Zone of skin (tissue), 1 donor: ENCODE results near the gene ALDH1A1.

- RRBS = 1% methylated on average over 19 of the region's 45 CpGs
These were observed 821 bp upstream of the APBA1 start for GRCh38 chr9:69672799-69673585.

DNA sequence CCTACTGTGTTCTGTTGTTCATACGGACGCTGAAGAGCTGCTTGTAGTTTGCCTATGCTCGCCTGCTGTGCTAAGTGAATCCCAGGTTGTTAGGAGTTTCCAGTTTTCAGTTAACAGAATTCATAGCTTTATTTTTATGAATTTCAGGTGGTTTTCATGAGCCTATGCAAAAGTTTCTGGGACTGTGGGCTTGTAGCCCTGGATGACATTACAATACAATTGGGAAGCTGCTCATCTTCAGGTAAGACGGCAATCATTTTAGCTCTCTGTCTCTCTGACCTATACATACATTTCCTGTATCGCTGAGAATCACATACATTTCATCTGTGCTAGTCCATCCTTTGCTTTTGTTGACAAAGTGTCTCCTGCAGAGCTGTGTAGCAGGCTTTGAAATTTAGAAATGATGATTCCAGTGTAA is 90.2 kb upstream of the SMC5 start:
- RRBS = no CpG with 5 or more reads among the region's 5 CpGs

- RRBS = no CpG with 5 or more reads among the region's 17 CpGs
These were observed 41.8 kb upstream of the SMC5 start for GRCh38 chr9:70216974-70217385.

GRCh38 chr9:70474181-70475215 is 60.0 kb upstream of the KLF9 start:
- RRBS = no CpG with 5 or more reads among the region's 3 CpGs

DNA sequence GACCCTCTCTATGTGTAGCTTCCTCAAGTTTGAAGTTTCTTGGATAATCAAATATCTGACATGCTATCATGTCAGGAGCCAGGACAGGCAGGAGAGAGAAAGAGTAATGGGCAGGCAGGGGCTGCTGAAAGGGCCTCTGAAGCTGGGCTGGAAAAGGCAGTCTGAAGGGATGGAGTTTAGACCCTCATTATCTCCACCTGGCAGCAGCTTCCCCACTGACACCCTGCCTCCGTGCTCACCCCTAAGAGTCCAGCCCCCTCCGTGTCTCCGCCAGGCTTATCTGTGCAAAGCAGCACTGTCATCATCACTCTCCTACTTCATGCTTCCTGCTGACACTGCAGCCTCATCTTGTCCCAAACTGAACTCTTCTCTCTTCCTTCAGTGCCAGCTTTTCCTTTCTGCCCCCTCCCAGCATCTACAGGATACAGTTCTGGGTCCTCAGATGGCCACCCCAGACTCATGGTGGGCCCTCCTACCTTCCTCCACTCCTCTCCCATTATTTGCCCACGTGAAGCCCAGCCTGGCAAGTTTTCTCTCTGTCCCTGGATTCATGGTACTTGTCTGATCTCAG is 70.9 kb upstream of the KLF9 start:
- RRBS = no CpG with 5 or more reads among the region's 4 CpGs

DNA sequence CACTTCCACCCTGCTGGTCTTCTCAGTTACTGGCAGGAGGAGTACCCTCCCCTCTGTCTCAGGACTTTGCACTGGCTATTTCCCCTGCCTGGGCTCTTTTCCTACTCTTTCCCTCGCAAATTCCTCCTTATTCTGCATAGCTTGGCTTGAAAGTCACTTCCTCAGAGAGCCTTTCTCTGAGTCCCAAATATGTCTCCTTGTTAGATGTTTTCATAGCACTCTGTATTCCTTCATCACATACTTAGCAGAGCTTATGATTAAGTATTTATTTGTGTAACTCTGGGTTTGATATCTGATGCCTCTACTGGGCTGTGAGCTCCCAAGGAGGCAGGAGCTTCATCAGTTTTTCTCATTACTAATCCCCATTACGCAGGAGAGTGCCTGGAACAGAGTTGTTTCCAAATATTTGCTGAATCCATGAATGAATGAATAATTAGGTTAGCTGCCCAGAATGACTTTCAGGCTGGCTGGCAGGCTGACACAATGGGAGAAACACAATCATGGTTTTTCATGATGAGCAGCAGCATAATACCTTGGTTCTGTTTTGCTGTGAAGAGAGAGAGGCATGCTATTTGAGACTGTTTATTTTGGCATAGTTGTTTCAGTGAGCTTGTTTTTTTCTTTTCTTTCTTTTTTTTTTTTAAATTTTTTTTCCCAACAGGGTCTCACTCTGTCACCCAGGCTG is 160.0 kb upstream of the KLF9 start:
- RRBS = no CpG with 5 or more reads among the region's 2 CpGs

GRCh38 chr9:70594581-70594916 is 180.1 kb upstream of the KLF9 start:
- RRBS = no CpG with 5 or more reads among the region's 1 CpG

DNA sequence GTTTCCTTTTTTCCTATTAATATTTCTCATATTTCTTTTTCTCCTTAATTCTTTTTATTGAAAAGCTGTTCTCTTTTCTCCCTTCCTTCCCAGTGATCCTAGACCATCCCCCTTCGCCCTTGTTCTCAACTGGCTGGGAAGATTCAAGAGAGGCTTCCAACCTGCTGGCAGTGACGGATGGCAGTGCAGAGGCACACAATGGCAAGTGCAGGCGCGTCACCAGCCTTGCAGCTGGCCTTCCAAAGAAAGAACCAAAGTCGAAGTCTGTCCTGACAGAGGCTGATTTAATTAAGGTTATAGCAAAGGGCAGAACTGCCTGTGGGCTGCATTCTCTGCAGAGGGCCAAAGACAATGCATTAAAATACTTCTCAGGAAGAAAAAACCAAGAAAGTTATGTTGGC is 7.4 kb downstream of the CEMIP2 start:
- RRBS = no CpG with 5 or more reads among the region's 5 CpGs

DNA sequence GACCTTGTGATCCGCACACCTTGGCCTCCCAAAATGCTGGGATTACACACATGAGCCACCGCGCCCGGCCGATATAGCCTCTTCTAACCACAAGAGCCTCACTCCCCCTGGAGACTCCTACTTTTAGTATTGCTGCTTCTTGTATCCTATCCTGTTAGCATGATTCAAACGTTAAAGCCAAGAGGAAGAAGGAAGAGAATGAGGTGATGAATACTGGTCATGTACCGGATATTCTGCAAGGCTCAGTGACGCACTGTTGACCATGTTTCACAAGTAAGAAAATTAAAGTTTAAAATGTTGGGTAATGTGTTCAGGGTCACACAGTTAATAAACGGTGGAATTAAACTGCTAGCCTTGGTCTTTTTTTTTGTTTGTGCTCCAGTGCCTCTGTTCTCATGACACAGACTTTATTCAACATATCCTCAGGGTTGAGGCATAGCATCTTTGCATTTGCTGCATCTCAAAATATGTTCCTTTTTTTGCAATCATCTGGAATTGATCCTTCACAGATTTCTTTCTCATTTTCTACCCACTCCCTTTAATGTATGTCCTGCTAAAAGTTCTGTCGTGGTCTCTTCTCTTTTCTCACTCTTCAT is 17.9 kb downstream of the C9orf57 start:
- RRBS = no CpG with 5 or more reads among the region's 10 CpGs

- RRBS = no CpG with 5 or more reads among the region's 5 CpGs
These were observed 1.6 kb upstream of the GDA start for GRCh38 chr9:72147561-72148110.

DNA sequence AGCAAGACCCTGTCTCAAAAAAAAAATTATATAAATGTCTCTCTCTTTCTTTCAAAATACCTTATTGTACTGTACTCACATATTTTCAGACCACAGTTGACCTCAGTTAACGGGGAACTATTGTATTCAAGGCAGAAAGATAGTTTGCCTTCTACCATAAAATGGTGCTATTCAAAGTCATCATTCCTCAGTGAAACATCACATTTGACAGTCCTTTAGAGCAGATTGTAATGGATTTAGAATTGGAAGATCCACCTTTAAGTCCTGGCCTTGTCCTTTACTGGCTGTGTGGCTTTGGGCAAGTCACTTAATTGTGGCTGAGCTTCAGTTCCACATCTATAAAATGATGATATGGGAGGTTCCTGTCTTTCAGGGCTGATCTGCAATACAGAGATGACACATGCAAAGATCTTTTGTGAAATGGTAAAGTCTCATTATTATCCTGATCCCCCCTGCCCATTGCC is 58.4 kb downstream of the ZFAND5 start:
- RRBS = no CpG with 5 or more reads among the region's 1 CpG

DNA sequence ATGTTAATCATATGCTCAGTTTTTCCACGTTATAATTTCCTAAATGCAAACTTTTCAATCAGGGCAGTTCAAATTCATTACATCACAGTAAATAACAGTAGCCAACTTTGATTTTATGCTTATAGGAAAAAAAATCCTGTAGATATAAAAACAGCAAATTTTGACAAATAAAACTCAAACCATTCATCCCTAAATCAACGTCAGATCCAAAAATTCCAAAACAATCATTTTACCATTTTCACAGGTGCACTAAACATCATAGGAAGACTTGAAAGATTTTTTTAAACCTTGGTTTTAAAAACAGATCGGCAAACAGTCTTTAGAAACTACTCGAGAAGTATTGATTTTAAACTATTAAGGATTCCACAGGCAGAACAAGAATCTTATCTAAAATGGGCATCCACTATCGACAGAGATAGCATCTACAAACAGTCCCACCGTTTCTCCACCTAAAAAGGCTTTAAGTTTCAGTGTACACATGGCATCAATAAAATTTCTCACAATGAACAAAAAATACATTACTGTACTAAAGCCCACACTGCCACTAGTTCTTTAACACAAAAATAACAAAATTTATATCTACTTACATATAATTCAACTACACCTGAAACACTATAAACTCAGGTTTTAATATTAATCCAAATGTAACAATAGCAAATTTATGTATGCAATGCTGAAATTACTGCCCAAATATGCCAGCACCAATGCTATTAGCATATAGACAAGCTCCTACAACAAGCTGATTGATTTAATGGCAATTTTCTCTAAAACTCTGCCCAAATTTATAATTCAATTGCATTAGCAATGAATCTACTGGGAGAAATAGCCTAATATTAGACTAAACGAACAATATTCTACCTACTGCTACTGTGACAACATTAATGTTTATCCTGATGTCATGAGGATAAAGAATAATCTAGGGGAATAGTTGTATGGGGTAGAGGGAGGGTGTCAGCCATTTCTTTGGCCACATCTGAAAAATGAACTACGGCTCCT is 7.3 kb downstream of the ZFAND5 start:
- RRBS = no CpG with 5 or more reads among the region's 8 CpGs

- RRBS = no CpG with 5 or more reads among the region's 10 CpGs
These were observed at the start of gene ALDH1A1 for GRCh38 chr9:72952762-72953495. Gene ALDH1A1, minus strand, starts transcription at chr9:72953053.

DNA sequence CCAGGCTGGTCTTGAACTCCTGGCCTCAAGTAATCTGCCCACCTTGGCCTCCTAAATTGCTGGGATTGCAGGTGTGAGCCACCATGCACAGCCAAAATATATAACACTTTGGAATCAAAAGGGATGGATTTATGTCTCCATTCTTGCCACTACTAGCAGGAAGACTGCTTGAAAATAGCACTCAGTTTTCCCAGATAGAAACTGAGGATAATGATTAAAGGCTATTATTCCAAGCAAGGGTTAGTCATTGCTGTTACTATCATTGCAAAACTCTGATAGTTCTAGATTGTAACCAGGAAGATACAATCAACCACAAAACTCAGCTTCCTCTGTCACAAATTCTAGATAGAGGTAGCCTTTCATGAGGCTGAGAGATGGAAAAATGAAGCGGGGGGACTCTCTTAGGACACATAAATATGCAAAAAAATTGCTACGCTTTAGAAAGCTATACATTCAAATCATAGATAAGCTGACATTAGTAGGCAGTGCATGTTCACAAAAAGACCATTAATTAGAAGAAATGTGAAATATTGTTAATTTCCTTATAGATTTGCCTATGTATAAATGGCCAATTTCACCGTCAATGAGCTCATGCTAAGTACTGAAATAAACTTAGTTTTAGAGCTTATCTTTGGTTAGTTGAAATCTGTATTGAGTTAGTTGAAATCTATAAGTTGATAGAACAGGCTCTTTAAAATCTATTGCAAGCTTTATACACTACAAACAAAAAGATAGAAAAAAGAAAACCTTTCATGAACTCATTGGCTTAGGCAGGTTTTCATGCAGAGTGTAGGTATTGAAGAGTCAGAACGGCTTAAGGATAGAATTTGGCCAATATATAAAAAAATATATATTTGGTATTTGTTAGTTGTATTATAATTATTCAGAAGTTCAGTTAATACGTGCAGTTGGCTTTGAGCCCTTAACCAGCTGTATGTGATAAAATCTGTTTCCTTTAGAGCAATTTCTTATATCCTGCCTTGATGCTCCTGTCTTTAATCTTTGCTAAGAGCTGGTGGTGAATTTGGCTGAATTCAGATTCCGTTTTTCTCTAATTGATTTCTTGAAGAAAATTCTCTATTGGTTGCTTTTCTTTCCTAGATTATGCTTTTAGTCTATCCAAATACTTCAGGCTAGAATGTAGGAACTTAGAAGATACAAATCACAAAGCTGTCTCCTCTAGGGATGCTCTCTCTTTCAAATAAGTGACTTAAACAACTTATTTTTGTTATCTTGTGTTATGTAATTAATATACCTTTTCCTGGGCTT is 3.4 kb downstream of the ANXA1 start:
- RRBS = no CpG with 5 or more reads among the region's 6 CpGs

DNA sequence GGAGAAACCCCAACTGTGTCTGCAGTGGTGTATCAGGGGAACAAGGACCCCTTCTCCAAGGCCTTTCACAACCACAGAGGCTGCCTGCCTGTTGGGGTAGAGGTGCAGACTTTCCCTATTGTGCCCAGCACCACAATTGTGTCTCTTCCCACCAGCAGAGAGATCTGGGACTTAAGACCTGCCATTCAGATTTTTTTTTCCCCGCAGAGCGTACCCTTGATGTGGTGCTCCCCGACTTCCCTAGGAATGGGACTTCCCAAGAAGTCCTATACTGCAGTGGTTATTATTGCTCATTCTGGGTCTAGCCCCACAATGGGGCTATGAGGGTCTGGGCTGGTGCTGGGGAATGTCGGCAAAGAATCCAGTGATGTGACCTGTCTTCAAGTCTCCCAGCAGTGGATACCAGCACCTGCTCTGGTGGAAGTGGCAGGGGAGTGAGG is 250.0 kb downstream of the ANXA1 start:
- RRBS = no CpG with 5 or more reads among the region's 4 CpGs

DNA sequence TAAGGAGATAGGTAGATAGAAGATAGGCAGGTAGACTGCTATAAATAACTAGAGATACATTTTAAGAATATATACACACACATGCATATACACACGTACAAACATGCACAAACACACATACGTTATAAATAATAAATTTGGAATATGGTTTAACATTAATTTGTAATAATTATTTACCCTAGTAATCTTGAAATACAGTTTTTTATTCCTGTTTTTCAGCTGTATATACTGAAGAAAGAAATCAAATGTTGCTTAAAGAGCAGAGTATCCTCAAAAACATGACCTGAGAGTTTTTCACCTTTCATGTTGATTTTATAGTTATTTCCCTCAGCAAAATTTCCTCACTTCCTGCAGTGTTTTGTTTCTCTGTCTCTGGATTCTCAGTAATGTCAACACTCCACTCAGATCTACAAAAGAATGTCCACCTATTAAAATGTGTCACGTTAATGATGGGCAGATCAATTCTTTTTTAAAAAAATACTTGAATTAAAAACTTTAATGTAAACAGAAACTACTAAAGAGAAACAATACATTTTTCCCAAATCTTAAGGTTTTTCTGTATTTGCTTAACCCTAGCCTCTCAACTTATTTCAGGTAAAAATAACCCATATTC is 398.3 kb downstream of the ANXA1 start:
- RRBS = no CpG with 5 or more reads among the region's 3 CpGs

- RRBS = no CpG with 5 or more reads among the region's 5 CpGs
These were observed 136.4 kb downstream of the PCSK5 start for GRCh38 chr9:76026842-76027320.

DNA sequence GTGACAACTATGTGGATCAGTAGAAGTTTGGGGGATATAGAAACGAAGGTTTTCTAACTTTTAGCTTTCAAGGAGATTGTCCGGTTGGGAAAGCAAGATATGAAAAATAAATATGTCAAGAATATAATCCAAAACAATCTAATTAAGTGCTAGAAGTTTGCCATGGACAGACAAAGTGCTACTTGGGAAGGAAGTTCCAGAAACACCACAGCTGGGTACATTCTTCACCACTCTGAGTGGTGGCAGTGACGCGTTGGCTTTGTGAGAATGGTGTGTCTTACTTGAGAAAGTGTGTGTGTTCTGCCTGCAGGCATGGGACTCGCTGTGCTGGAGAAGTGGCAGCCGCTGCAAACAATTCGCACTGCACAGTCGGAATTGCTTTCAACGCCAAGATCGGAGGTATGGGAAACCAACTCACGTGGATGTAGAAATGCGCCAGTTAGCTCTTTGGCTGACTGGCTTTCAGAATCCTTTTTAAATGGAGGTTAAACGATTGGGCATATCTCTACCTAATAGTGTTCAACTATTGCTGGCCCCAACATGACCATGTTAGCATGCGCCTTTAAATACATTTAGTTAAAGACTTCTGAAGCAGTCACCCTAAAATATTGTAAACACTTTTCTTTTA is 177.3 kb downstream of the PCSK5 start:
- RRBS = no CpG with 5 or more reads among the region's 14 CpGs